Anterior vena cava (tissue), 1 donor: ENCODE measurements around a stretch of chr10.

- PRO-cap: no peak
These were observed 37.6 kb downstream of the LRMDA start for GRCh38 chr10:75468697-75469742.

DNA sequence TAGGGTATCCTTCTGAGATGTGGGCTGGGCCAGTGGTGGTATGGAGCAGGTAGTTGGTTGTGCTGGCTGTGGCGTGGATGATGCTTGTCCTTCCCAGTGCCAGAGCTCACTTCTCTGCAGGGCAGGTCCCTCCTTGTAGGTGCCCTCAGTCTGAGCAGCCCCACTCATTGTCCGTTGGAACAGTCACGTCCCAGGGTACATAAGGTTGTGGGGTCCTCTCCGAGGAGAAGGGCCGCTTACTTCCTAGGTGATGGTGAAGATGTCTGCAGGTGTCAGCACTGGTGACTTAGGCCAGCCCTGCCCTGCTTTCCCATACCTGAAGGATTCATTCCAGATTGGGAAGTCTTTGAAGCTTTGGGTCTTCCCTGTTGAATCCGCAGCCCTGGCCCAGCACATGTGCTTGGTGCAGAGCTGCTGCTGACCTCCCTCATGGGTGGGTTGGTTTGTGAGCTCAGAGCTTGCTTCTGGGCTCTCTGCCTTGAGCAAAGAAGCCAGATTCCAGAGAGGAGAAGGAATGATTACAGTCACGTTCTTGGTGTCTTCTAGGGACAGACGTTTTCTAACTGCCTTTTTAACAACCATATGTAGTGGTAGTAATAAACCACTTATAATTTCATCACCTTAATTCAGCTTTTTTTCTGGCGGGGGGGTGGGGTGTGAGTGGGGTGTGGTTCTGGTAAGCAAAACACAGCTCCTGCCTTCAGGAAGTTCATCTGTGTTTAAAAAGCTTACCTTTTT lies 39.3 kb downstream of the LRMDA start:
- PRO-cap: unidirectional peak, plus-strand start at position 501 of the sequence

DNA sequence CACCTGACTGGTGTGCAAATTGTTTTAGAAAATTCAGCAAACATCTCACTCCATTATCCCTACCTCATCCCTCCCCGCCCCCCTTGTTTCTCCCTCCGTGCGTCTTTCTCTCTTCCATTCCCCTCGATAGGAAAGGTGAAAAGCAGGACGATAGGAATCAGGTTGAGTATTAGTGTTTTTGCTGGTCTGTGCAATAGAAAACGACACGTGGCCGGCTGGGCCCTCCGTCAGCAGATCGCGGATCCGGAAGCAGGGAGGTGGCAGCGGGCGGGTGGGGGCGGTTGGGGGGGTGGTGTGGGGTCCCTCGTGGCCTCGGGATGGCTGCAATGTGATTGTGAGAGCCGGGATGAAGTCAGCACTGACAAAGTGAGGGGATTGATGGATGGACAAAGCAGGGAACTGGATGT lies 280.7 kb downstream of the LRMDA start:
- PRO-cap: no peak

- PRO-cap: no peak
These were observed 348.1 kb downstream of the LRMDA start for GRCh38 chr10:75779328-75780088.

- PRO-cap: no peak
These were observed 620.0 kb downstream of the LRMDA start for GRCh38 chr10:76051437-76051883.

GRCh38 chr10:76086452-76087355 lies 655.3 kb downstream of the LRMDA start:
- PRO-cap: no peak

DNA sequence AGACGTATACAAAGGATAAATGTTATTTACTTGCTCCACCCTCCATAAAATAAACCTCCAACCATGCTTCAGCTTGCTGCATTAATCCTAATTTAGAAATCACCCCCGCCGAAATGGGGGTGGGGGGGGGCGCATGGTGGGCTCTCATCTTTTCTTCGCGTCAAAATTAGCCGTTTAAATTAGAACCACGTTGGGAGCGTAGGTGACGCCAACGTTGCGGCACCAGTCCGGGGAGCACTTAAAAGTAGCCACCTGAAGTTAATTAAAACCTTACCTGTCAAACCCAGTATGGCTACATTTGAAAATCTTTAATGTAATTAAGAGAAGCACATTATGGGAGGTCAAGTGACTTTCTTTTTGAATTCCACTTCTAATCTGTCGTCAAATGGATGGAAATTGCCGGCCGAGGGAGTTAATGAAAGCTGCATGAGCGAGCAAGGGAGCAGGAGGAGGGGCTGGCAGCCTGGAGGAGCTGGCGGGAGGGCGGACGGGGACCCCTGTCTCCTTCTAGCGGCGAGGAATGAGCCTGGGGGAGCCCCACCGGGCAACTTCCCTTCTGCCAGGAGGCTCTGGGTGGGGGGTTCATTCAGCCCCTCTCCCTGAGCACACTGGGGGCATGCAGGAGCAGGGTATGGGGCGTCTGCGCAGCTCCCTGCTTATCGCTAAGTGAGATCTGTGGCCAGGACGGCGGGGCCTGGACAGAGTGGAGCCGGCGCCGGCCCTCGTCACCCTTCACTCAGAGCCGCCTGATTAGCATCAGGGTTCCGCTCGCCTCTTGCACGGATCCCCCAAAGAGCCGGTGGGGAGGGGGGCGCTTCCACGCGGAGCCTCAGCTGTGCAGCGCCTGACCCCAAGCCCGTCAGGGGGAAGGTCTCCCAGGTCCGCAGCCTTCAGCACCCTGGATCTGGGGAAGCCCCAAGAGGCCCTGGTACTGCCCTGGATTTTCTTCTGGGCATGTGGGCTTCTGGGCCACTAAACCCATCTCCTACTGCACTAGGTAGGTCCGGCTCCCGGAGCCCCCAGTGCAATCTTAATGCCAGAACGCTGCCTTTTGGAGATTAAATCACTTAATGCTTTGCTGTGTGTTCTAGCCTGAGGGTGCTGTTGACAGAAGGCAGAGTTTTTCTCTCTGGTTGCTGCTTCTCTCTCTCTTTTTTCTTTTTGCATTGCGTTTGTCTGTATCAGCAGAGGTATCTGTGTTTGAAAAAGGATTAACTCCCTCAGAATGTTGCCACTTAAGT lies 680.7 kb downstream of the LRMDA start:
- PRO-cap: no peak

DNA sequence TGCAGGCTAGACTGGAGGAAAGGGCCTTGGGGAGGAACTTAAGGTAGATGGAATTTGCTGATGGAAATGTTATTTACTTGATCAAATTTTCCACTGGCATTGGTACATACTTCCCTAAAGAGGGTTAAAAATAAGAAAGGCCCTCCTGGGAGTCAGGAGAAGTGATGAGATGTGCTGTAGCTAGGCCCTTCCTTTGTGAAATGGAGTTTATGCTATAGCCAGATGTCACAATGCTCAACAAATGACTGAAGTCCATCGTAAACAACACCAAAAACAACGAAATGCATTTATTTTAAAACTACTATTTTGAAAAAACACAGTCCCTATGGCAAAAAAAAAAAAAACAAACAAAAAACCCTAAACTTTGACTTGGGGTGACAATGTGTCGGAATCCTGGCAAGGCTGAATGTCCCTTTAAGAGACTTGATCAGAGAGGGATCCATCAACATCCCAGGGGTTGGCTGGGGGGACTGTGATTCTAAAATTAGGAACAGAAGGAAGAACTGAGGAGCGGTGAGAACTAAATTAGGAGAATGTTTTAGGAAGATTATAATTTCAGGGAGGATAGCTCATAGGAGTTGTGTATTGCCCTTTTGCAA lies 706.1 kb downstream of the LRMDA start:
- PRO-cap: no peak

- PRO-cap: no peak
These were observed 600.2 kb downstream of the KCNMA1 start for GRCh38 chr10:77037432-77037698.

DNA sequence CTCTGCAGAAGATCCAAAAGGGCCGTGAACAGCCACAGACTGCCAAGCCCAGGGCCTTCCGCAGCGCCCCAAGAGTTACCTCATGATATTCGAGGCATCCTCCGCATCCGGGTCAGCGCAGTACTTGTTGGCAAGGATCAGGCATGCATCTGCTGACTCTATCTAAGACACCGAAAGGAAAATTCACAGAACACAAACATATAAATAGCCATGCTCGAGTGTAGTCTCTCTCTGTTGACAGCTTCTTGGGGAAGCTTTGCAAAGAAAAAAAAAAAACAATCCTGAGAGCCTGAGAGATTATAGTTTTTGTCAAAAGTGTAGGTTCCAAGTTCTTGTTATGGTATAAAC lies 553.1 kb downstream of the KCNMA1 start:
- PRO-cap: no peak

DNA sequence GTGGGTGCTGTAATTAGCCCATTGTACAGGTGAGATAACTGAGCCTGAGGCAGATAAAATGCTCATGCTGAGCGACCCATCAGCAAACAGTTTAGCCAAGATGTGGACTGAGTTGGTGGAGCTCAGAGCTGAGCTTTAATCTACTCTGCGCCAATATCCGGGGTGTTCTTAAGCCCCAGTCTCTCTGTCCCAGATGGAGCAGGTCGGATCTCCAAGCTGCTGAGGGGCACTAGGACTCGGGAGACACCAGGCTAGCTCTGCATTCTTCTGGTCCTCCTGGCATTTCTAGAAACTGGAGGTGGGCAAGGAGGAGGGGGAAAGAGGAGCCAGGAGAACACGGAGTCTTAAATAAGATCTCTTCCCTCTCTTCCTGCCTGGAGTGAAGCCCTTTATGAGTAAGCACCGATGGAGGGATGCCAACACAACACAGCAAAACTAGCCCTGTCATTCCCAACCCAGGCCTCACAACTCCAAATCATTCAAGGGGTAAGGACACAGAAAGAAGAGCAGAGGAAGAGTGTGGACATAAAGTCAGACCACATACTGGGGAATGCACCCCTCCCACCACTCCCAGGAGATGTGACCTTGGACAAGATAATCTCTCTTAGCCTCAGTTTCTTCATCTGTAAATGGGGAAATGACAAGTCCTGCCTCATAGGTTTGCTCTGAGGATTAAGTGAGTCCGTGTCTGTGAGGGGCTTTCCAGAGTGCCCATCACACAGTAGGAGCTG lies 458.3 kb downstream of the KCNMA1 start:
- PRO-cap: no peak

GRCh38 chr10:77212630-77213447 lies 424.8 kb downstream of the KCNMA1 start:
- PRO-cap: no peak

DNA sequence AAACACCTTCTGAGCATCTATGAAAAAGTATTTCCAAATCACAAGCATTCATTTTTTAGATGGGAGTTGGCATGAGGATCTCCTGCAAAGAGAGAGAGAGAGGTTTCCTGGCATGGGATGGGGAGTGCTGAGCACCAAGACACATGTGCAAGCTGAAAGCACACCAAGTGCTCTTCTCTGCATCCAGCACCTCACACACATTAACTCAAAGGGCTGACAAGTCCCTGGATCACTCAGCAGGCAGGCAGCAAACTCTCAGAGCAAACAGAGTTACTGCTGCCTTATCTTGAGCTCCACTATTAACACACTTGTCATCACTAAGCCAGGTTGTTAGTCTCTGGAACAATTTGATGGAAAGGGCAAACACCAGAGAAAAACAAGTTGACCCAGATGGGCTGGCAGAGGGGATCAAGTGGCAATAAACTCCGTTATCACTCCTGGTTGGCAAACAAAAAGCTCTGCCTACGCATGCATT lies 350.0 kb downstream of the KCNMA1 start:
- PRO-cap: no peak

- PRO-cap: unidirectional peak, minus-strand start at chr10:77392885
These were observed 244.8 kb downstream of the KCNMA1 start for GRCh38 chr10:77392698-77393282.

- PRO-cap: no peak
These were observed 227.3 kb downstream of the KCNMA1 start for GRCh38 chr10:77410250-77410775.

- PRO-cap: no peak
These were observed 123.7 kb downstream of the KCNMA1 start for GRCh38 chr10:77513669-77514608.

GRCh38 chr10:77602773-77603277 lies 34.8 kb downstream of the KCNMA1 start:
- PRO-cap: no peak

GRCh38 chr10:77709935-77710678 lies 72.5 kb upstream of the KCNMA1 start:
- PRO-cap: no peak

DNA sequence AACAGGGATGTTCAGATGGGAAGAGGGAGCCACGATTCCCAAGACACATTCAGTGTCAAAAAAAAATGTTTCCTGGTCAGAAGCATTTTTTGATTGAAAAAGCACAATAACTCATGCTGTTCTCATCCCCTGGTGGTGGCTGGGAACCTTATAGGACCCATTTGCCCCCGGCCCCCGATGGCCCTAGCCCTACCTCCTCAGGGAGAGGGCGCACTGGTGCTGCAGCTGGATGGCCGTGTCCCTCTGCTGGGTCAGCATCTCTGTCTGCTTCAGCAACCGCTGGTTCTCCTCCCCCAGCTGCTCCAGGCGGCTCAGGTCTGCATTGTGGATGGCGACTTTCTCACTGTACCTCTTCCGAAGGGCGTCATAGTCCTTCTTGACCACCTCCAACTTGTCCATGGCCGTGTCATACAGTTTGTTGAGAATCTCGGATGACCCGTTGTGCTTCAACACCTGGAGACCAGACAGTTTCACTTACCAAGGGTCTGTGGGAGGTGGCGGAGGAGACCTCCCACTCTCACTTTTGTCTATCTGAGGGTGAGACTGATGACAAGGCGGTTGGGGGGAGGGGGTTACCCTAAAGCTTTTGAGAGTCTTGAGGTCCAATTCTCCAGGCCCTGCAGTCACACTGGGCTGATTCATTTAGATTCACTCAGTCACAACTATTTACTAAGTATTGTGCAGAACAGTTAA lies 83.2 kb downstream of the DLG5 start:
- PRO-cap: no peak

DNA sequence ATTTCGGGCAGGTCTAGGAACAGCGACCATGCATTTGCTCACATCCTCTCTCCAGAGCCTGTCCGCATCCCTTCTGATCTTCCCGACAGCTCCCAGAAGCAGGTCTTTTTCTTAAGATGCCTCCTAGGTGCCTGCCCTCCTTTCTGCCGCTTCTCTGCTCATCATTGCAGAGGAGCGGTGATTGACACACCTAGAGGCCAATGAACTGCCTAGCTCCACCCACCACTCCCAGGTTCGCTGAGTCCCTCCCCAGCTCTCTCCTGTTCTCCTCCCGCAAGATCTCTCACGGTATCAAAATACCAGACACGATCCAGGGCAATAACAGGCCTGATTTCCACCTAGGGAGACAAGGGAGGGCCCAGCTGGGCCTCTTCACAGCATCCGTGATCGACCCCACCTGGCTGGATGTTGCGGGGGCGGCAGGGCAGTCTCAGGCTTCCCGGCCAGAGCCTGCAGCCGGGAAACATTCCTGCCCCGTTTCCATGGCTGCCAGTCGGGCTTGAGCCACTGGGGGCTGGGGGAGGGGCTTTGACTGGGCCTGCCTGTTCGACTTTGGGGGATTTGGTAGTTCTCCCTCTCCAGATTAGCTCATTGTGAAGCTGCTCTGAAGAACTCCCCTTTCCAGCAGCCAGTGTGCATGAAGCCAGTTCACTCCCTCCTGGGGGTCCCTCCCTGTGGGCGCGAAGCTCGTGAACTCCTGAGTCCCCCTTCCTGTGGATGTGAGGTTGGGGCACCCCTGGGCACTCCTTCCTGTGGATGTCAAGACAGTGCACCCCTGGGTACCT lies 373.5 kb downstream of the RPS24 start:
- PRO-cap: no peak